H1 (cell line): ENCODE measurements around a stretch of chr19.

DNA sequence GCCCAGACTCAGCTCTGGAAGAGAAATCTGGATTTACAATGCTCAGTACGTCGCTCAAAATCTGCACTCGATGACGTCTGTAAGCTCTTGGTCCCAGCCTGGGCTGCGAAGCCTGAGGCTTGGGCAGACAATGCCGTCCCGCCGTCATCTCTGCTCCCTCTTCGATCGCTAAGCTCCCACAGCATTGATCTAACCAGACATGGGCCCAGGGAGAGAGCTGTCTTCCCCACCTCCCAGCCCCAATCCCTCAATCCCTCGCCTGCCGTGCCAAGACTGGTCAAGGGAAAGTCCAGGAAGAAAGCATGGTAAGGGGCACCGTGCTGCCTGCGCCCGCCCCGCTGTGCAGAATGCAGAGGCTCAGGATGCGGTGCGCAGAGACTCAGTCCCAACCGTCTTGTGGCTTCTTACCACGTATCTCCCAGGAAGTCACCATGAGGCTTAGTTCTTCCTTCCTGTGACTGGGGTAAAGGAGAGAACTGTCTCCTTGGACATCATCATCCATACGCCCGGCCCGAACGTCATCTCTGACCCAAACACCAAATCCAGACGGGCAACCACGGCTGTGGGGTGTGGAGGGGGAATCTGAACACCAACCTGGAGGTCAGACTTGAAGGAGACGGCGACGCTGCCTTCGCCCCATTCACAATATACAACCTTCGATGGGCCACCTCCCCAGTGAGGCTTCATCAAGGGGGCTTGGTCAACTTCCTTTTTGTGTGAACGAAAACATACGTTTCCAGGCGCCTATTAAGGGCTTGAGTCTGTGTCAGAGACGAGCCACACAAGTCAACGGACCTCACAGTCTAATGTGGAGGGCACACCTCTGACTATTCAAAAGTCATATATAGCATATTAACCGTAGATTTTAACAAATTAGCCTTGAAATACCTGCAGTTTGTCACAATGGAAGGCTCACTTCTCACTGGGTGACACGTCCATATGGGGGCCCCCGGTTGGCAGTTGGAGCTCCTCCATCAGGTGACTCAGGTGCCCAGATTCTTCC lies 10.6 kb upstream of the LAIR1 start:
- RRBS = no CpG with 5 or more reads among the region's 39 CpGs
CAGE:
- cytosol, long polyA plus RNA = no peak
- long polyA plus RNA = no peak
- nucleus, long polyA plus RNA = no peak

DNA sequence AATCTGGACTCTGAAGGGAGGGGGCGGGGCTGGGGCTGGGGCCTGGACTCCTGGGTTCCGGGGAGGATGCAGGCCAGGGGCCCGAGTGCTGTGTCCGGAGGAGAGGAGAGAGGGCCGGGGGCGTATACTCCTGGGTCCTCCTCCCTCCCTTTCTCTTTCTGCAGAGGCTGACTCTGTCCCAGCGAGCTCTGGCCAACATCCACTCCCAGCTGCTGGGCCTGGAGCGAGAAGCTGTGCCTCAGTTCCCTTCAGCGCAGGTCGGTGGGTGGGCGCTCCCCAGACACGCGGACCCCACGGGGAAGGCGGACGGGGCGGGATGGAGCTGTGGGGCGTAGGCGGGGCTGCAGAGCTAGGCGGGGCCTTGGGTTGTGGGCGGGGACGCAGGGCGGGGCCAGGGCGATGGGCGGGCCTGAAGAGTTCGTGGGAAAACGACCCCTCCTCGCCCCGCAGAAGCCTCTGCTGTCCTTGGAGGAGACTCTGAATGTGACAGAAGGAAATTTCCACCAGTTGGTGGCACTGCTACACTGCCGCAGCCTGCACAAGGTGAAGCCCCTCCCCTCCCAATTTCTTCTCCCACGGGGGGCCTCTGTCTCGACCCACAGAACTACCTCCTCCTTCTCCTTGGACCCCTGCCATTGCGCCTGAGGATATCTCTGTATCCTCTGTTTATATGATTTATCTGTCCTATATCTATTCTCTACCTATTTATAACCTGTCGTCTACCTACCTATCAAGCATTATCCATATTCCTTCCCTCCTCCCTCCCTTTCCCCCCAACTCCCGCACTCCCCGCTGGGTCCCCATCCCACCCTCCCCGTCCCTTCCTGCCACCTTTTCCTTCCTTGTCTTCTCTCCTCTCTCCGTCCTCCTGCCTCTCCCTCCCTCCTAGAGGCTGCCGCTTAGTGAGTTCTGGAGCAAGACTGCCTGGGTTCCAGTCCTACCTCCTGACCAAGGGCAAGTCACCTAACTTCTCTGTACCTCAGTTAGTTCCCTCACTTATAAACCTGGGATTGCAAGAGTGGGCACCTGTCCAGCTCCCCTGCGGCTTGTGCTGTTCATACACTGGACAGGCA lies 15.7 kb downstream of the TTYH1 start:
- RRBS = 0% methylated on average over 1 of the region's 40 CpGs
CAGE:
- cytosol, long polyA plus RNA = no peak
- long polyA plus RNA = no peak
- nucleus, long polyA plus RNA = no peak

DNA sequence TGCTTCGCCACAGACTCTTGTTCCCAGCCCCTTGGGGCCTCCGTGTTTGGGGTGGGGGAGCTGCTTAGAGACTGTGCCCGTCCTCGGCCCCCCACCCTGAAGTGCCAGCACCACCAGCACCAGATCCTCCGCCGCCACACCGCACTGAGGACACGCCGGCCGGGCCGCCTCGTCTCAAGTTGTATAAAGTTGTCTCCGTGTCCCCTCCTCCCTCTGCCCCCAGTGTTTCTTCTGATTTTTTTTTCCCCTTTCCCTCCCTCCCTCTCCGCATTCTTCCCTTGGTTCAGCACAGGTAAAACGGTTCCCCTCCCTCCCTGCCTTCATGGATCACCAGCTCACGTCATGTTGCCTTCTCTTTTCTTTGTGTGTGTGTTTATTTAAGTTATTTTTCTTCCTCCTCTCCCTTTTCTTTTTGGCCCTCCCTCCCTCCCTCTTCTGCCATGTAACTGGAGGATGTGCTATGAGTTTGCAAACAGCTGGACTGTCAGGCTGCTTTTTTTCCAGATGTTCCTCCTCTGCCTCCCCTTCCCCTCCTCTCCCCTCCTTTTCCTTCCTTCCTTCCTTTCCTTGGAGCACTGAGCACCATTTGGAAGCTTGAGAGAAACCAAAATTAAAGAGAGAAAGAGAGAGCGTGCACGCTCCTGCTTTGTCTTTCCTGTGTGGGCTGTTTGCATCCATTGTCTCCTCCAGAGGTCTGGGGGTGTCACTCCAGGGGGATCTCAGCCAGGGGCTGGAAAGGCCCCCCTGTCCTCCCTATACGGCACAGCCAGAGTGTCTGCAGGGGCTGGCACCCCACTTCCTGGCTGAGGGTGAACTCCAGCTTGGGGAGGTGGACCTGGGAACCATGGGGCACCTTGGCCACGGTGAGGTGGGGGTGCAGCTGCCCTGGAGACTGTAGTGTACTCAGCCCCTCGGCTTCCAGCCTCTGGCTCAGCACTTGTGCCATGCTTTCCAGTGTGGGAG lies 1.9 kb downstream of the LENG9 start:
- RRBS = no CpG with 5 or more reads among the region's 21 CpGs
CAGE:
- cytosol, long polyA plus RNA = start-site peak on the minus strand centred at position 384 of the sequence, 69 bp wide, 13 reads
- long polyA plus RNA = no peak
- nucleus, long polyA plus RNA = start-site peak on the minus strand centred at position 367 of the sequence, 119 bp wide, 24 reads

- RRBS = 5% methylated on average over 20 of the region's 37 CpGs
CAGE:
- cytosol, long polyA plus RNA = no peak
- long polyA plus RNA = no peak
- nucleus, long polyA plus RNA = no peak
Measured at GRCh38 chr19:54471426-54471825, 1.7 kb downstream of the CDC42EP5 start.

DNA sequence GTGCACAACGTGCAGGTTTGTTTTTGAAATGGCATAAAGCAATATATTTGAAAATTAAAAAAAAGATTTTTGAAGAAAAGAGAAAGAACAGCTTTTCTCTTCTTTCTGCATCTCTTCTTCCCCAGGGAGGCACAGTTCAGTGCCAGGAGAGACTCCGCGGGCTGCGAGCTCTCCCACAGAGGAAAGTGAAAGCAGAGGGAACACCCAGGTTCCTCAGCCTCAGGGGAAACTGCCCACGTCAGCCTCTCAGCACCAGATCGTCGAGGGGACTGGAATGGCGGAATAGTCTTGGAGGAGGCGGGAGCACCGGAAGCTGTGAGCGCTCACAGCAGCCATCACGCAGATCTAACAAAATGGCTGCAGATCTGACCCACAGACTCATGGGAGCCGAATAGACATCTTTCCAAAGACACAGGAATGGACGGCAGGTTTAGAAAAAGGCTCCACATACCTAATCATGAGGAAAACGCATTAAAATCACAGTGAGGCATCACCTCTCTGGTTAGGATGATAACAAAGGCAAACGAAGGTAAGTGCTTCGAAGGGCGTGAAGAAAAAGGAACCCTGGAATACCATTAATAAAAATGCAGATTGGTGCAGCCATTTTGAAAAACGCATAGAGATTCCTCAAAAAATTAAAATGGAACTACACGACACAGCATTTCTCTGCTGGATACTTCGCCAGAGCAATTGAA lies 11.8 kb upstream of the LILRA2 start:
- RRBS = no CpG with 5 or more reads among the region's 21 CpGs
CAGE:
- cytosol, long polyA plus RNA = no peak
- long polyA plus RNA = no peak
- nucleus, long polyA plus RNA = no peak

- RRBS = no CpG with 5 or more reads among the region's 3 CpGs
CAGE:
- cytosol, long polyA plus RNA = no peak
- long polyA plus RNA = no peak
- nucleus, long polyA plus RNA = no peak
Measured at GRCh38 chr19:54616025-54616562, 14.2 kb upstream of the LILRB1 start.

GRCh38 chr19:54892006-54892380 lies 14.0 kb upstream of the NCR1 start:
- RRBS = no CpG with 5 or more reads among the region's 8 CpGs
CAGE:
- cytosol, long polyA plus RNA = no peak
- long polyA plus RNA = no peak
- nucleus, long polyA plus RNA = no peak

DNA sequence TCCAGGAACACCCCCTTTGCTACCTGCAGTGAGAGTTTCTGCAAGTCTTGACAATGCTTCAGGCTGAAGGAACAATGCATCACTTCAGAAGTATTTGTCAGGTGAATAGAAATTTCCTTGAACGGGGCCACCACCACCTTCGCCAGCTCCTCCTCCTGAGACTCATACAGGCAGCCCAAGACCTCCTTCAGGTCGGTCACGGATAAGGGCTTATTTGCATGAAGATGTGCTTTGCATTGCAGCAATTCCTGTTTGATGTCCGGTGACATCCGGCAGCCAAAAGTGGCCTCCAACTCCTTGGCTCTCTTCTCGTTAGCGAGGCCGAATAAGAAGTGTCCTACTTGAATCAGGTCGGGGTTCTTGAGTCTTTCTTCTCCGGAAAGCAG lies 27.3 kb upstream of the NLRP2 start:
- RRBS = no CpG with 5 or more reads among the region's 11 CpGs
CAGE:
- cytosol, long polyA plus RNA = no peak
- long polyA plus RNA = no peak
- nucleus, long polyA plus RNA = no peak

GRCh38 chr19:55027430-55028470 lies 10.3 kb downstream of the GP6 start:
- RRBS = no CpG with 5 or more reads among the region's 23 CpGs
CAGE:
- cytosol, long polyA plus RNA = no peak
- long polyA plus RNA = no peak
- nucleus, long polyA plus RNA = no peak

DNA sequence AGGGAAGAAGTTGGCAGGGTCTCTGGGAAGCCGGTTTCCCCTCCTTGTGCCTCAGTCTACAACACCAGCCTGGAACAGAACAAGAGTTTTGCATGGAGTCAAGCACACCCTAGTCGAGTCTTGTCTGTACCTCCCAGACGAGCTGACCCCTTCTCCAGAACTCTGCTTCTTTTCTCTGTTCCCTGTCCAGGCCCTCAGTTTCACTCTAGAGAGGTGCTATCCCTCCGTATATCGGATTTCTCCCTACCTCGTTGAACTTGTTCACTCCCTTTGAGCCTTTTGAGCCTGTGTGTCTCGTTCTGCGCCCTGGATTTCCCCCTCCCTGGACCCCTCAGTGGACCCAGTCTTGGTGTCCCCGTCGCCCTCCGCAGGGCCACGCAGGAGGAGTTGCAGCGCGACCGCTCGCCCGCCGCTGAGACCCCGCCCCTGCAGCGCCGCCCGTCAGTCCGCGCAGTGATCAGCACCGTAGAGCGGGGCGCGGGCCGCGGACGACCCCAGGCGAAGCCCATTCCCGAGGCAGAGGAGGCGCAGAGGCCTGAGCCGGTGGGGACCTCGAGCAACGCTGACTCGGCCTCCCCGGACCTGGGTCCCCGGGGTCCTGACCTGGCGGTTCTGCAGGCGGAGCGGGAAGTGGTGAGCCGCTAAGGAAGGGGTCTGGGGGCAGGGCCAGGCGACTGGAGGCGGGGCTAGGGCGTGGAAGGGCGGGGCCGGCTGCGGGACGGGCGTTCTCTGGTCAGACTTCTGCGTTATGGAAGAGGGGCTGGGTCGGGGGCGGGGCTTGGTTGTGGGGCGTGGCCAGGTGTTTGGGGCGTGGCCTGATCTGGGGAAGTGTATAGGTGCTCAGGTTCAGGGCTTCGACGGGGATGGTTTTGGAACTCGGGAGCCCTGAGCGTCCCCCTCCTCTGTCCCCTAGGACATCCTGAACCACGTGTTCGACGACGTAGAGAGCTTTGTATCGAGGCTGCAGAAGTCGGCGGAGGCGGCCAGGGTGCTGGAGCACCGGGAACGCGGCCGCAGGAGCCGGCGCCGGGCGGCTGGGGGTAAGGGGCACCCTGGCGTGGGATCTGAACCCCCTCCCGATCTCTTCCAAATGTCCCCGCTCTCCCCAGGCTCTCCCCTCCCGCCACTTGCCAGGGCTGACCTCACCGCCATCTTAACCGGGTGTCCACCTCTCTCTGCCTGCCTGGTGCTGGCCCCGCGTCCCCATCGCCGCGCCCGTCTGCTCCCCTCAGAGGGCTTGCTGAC lies 5.6 kb downstream of the EPS8L1 start:
- RRBS = 0% methylated on average over 4 of the region's 89 CpGs
CAGE:
- cytosol, long polyA plus RNA = start-site peak on the plus strand centred at position 897 of the sequence, 153 bp wide, 528 reads
- long polyA plus RNA = start-site peak on the plus strand centred at position 888 of the sequence, 141 bp wide, 484 and 305 reads in 2 replicates
- nucleus, long polyA plus RNA = start-site peak on the minus strand centred at position 348 of the sequence, 617 bp wide, 15 reads; start-site peak on the plus strand centred at position 937 of the sequence, 20 bp wide, 220 reads

- RRBS = 0% methylated on average over 3 of the region's 16 CpGs
CAGE:
- cytosol, long polyA plus RNA = no peak
- long polyA plus RNA = no peak
- nucleus, long polyA plus RNA = no peak
Measured at GRCh38 chr19:55086158-55086593, 10.5 kb downstream of the EPS8L1 start.

DNA sequence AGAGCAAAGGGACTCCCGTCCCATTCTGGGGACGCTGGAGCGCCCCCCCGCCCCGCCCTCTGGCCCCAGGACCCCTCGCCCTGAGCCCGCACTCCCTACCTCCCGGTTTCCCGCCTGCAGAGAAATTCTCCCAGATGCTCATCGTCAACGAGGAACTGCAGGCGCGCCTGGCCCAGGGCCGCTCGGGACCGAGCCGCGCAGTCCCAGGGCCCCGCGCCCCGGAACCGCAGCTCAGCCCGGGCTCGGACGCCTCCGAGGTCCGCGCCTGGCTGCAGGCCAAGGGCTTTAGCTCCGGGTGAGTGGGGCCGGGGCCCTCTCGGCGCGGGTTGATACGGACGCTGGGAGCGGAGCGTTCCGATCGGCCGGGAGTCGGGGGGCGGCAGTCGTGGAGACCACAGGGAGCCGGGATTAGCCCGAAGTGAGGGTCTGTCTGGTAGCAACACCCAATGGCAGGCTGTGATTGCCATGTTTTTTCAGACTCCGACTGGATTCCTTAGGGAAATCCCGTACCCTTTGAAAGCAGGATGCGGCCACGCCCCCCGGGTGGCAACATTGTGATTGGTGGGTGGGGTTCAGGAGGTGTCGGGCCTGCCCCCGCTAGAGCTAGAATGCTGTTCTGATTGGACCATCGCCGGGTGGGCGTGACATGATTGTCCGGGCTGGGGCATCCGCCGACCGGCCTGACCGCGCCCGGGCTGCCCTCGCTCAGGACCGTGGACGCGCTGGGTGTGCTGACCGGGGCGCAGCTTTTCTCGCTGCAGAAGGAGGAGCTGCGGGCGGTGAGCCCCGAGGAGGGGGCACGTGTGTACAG lies 11.1 kb downstream of the EPS8L1 start:
- RRBS = 2% methylated on average over 30 of the region's 73 CpGs
CAGE:
- cytosol, long polyA plus RNA = no peak
- long polyA plus RNA = no peak
- nucleus, long polyA plus RNA = start-site peak on the minus strand centred at position 501 of the sequence, 30 bp wide, 7 reads

DNA sequence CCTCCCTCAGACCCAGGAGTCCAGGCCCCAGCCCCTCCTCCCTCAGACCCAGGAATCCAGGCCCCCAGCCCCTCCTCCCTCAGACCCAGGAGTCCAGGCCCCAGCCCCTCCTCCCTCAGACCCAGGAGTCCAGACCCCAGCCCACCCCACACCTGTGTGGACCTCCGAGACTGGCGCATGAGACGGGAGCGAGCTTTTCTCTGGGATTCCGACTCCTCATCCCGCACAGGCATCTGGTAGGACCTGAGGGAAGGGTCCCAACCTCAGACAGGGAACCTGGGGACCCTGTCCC lies 18.5 kb downstream of the EPS8L1 start:
- RRBS = no CpG with 5 or more reads among the region's 6 CpGs
CAGE:
- cytosol, long polyA plus RNA = no peak
- long polyA plus RNA = no peak
- nucleus, long polyA plus RNA = no peak

- RRBS = 90% methylated on average over 4 of the region's 10 CpGs
CAGE:
- cytosol, long polyA plus RNA = no peak
- long polyA plus RNA = no peak
- nucleus, long polyA plus RNA = no peak
Measured at GRCh38 chr19:55098141-55098455, 19.3 kb downstream of the PPP1R12C start.

DNA sequence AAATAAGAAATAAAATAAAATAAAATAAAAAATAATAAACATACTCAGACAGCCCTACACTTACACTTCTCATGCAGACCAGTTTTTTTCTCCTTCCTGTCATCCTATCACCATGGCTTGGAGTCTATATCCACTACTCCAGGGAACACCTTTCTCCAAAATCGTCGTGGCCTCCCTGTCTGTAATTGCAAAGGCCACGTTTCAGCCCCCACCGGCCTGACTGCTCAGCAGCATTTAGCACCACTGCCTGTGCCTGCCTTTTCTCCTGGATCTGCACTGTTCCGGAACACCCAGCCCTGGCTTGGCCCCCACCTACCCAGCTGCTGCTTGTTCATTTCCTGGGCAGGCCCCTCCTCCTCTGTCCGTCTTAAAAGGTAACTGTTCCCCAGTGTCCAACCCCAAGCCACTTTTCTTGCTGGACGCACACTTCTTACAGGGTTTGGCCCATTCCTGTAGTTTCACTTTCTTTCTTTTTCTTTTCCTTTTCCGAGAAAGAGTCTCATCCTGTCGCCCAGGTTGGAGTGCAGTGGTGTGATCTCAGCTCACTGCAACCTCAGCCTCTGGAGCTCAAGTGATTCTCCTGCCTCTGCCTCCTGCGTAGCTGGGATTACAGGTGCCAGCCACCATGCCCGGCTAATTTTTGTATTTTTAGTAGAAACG lies 8.6 kb upstream of the SYT5 start:
- RRBS = 93% methylated on average over 2 of the region's 12 CpGs
CAGE:
- cytosol, long polyA plus RNA = no peak
- long polyA plus RNA = no peak
- nucleus, long polyA plus RNA = no peak

- RRBS = no CpG with 5 or more reads among the region's 6 CpGs
CAGE:
- cytosol, long polyA plus RNA = no peak
- long polyA plus RNA = no peak
- nucleus, long polyA plus RNA = no peak
Measured at GRCh38 chr19:55245972-55246222, 12.9 kb downstream of the PPP6R1 start.

DNA sequence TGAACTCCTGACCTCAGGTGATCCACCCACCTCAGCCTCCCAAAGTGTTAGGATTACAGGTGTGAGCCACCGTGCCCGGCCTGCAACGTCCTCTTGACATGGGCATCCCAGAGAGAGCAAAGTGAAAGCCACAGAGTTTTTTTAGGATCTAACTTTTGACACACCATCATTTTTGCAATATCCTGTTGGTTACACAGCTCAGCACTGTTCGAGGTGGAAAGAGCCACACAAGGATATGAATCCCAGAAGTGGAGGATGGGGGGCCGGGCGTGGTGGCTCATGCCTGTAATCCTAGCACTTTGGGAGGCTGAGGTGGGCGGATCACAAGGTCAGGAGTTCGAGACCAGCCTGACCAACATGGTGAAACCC lies 6.6 kb upstream of the TMEM150B start:
- RRBS = no CpG with 5 or more reads among the region's 8 CpGs
CAGE:
- cytosol, long polyA plus RNA = no peak
- long polyA plus RNA = no peak
- nucleus, long polyA plus RNA = no peak

DNA sequence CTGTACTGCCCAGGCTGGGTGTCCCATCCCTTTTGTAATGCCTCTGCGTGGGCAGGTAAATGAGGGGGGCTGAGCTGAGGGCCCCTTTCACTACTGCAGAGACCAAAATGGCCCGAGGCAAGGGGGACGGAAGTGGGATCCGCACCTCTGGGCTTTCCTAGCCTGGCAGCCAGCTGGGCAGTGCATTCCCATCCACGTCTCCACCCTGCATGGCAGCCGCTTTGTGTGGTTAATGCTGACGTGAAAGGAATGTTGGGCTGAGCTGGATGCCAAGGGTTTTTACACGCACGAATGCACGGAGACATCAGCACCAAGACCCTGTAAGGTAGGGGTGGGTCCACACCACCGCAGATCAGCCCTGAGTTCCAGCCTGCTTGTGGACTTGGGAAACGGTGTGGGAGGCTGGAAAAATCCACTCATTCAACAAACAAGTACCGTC lies 1.6 kb upstream of the ZNF628 start:
- RRBS = no CpG with 5 or more reads among the region's 13 CpGs
CAGE:
- cytosol, long polyA plus RNA = no peak
- long polyA plus RNA = no peak
- nucleus, long polyA plus RNA = no peak

DNA sequence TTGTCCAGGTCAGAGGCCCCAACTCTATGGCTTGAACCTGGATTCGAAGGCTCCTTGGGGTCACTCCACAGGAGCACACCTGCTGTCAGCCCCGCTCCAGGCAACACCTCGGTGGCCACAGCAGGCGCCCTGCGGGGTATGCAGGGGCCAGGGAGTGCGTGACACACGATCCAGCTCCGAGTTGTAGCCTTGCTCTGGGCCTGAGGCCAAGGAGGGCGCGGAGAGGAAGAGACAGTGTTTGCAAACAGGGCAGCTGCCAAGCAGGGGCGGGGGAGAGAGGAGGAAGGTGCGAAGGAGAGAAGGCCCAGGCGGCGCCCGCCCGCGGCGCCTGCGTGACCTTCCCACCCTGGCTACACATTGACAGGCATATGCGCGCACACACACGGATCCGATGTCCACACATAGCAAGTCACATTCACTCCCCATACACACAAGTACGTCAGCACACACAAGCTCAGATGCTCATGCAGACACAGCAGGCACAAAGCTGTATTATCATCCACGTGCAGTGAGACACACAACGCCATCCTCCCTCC lies 10.6 kb downstream of the SBK2 start:
- RRBS = no CpG with 5 or more reads among the region's 26 CpGs
CAGE:
- cytosol, long polyA plus RNA = no peak
- long polyA plus RNA = no peak
- nucleus, long polyA plus RNA = no peak

DNA sequence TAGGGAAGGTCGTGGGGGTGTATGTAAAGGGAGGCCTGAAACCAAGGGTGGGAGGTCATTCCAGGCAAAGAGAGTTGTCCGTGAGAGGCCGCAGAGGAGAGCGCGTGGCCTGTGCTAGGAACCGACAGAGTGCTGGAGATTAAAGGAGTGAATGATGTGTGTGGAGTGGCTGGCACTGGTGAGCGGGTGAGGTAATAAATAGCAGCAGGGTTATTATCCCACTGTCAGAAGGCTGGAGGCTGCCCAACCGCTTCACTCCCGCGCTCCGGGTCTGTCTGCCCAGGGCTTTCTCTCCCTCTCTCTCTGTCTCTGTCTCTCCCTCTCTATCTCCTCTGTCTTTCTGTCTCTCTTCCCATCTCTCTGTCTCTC lies 17.4 kb downstream of the ZNF579 start:
- RRBS = no CpG with 5 or more reads among the region's 11 CpGs
CAGE:
- cytosol, long polyA plus RNA = no peak
- long polyA plus RNA = no peak
- nucleus, long polyA plus RNA = no peak